ENCODE measurements around the gene CCND2.

- PRO-cap = no peak
- RRBS = no CpG with 5 or more reads among the region's 5 CpGs
Observed at GRCh38 chr12:4015394-4015932, 142.3 kb upstream of the PARP11 start.

GRCh38 chr12:4116031-4116734 lies 157.4 kb upstream of the CCND2 start:
- PRO-cap = no peak
- RRBS = no CpG with 5 or more reads among the region's 14 CpGs

DNA sequence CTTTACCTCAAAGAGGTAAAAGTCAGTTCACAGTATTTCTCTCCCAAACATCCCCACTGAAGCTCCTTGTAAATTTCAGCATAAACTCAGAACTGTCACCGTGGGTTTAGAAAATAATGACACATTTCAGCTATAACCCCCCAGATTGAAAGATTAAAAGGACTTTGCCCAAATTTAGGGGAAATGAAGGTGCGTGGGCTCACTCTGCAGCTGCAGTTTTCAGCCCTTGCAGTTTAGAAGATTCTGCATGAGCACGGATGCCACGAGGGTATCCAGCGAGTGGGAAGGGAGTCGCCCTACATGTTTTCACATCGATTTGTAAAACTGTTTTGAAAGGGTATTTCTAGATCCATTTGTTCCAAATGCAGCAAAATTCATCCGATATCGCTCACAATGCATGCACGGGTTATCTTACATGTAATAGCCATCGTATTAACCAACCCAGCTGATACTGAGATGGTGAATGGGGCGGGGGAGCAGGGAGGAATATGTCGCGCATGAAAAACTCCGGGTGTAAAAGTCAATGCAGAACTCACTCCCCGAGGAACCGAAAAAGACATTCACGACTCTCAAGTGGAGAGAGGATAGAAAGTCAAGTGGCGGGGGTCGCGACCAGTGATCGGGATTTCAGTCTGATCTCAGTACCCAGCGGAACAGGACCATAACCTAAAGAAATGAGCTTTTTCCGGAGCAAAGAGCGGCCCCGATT lies 5.0 kb upstream of the CCND2 start:
- PRO-cap = no peak
- RRBS = no CpG with 5 or more reads among the region's 26 CpGs

DNA sequence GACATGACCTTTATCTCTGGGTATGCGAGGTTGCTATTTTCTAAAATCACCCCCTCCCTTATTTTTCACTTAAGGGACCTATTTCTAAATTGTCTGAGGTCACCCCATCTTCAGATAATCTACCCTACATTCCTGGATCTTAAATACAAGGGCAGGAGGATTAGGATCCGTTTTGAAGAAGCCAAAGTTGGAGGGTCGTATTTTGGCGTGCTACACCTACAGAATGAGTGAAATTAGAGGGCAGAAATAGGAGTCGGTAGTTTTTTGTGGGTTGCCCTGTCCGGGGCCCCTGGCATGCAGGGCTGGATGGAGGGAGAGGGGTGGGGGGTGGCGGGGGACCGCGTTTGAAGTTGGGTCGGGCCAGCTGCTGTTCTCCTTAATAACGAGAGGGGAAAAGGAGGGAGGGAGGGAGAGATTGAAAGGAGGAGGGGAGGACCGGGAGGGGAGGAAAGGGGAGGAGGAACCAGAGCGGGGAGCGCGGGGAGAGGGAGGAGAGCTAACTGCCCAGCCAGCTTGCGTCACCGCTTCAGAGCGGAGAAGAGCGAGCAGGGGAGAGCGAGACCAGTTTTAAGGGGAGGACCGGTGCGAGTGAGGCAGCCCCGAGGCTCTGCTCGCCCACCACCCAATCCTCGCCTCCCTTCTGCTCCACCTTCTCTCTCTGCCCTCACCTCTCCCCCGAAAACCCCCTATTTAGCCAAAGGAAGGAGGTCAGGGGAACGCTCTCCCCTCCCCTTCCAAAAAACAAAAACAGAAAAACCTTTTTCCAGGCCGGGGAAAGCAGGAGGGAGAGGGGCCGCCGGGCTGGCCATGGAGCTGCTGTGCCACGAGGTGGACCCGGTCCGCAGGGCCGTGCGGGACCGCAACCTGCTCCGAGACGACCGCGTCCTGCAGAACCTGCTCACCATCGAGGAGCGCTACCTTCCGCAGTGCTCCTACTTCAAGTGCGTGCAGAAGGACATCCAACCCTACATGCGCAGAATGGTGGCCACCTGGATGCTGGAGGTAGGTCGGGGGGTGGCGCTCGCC lies at the start of gene CCND2:
Gene CCND2, plus strand, starts transcription at position 529 of the 1,026 bp plus-strand sequence.
- PRO-cap = bidirectional peak, plus-strand start at position 564 of the sequence, minus-strand start at position 381 of the sequence
- RRBS = 0% methylated on average over 2 of the region's 48 CpGs

- PRO-cap = no peak
- RRBS = no CpG with 5 or more reads among the region's 18 CpGs
Observed at GRCh38 chr12:4292371-4293255, 19.1 kb downstream of the CCND2 start.

GRCh38 chr12:4604516-4605482 lies 42.8 kb downstream of the DYRK4 start:
- PRO-cap = unidirectional peak, plus-strand start at chr12:4604836; bidirectional peak, plus-strand start at chr12:4604951, minus-strand start at chr12:4604987; bidirectional peak, plus-strand start at chr12:4605156, minus-strand start at chr12:4605131
- RRBS = no CpG with 5 or more reads among the region's 30 CpGs

DNA sequence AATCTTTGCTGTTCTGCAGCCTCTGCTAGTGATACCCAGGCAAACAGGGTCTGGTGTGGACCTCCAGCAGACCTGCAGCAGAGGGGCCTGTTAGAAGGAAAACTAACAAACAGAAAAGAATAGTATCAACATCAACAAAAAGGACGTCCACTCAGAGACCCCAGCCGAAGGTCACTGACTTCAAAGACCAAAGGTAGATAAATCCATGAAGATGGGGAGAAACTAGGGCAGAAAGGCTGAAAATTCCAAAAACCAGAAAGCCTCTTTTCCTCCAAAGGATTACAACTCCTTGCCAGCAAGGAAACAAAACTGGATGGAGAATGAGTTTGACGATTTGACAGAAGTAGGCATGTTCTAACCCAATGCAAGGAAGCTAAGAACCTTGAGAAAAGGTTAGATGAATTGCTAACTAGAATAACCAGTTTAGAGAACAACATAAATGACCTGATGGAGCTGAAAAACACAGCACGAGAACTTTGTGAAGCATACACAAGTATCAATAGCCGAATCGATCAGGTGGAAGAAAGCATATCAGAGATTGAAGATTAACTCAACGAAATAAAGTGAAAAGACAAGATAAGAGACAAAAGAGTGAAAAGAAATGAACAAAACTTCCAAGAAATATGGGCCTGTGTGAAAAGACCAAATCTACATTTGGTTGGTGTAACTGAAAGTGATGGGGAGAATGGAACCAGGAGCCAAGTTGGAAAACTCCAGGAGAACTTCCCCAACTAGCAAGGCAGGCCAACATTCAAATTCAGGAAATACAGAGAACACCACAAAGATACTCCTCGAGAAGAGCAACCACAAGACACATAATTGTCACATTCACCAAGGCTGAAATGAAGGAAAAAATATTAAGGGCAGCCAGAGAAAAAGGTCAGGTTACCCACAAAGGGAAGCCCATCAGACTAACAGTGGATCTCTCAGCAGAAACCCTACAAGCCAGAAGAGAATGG lies 24.4 kb downstream of the NDUFA9 start:
- PRO-cap = no peak
- RRBS = no CpG with 5 or more reads among the region's 8 CpGs

DNA sequence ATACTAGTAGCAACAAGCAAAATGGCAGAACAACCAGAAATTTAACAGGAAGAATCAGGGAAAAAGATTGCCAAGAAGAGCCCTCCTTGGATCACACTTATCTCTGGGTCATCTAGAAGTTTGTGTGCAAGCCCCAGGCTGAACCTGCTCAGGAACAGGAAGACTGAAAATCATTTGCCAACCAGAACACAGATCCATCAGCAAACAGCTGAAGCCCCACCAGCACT lies 15.7 kb downstream of the GALNT8 start:
- PRO-cap = no peak

- PRO-cap = no peak
- RRBS = no CpG with 5 or more reads among the region's 1 CpG
Observed at GRCh38 chr12:5080416-5080814, 36.7 kb downstream of the KCNA5 start.

DNA sequence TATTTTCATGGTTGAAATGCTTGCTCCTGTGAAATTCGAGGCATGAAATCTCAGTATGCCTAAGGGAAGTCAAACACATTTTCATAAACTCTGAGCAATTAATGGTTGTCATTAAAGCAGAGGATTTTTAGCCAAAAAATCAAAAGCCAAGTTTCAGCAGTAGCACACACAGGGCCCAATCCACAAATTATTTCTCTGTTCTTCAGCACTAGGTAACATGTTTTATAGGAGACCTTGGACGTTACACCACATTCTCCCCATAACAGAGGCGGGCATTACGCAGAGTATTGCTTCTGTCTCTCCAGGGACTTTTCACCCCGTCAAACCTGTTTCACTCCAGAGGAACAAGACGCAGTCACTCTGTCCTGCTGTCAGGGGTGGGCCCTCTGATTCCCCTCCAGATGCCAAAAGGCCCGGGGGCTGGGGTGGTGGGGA lies 71.7 kb downstream of the NTF3 start:
- PRO-cap = no peak
- RRBS = no CpG with 5 or more reads among the region's 7 CpGs

DNA sequence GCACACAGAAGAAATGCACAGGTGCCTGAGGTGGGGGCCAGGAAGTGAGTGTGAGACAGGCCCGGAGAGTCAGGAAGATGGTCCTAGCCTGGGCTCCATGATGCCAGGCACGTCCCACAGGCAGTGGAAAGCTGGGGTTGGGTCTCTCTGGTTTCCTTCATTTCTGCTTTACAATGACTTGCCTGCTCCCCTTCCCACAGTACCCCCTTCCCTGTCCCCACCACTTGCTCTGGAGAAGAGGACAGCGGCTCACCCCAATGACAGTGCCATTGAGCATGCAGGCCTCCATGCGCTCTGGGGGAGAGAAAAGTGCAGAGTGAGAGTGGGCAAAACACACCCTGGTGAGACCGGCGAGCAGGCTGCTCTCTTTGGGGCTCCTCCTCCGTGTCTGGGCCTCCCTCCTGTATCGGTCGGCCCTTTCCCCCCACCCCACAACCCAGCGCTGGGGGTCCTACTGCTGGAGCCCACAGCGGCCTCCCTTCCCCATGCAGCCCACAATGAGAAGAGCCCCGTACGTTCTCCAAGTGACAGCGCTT lies 22.9 kb upstream of the ANO2 start:
- PRO-cap = no peak
- RRBS = no CpG with 5 or more reads among the region's 14 CpGs

GRCh38 chr12:6056254-6056906 lies 68.1 kb downstream of the VWF start:
- PRO-cap = no peak
- RRBS = no CpG with 5 or more reads among the region's 33 CpGs

DNA sequence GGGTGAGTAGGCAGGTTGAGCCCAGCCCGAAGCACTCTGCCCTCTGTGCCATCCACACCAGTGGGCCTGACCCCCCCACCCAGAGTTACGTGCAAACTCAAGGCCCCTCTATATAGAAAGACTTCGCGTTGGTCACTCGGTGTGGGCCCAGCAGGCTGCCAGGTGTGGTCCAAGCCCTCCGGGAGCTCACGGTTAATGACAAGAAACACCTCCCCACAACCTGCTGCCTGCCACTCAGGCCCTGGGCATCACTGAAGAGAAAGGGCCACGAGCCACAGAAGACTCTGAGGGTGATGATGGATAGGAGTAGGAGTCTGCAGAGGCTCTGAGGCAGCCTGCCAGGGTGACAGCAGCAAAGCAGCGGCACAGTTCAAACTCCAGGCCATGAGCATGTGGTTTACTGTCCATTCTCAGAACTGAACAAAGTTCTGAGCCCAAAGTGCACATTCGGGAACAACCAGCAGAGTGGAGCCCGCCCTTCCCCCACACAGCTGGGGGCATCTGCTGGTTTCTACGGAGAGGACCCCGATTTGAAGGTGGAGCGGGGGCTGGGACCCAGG lies 66.0 kb downstream of the VWF start:
- PRO-cap = no peak
- RRBS = no CpG with 5 or more reads among the region's 14 CpGs

- PRO-cap = no peak
- RRBS = no CpG with 5 or more reads among the region's 5 CpGs
Observed at GRCh38 chr12:6070328-6070991, 54.0 kb downstream of the VWF start.

GRCh38 chr12:6090338-6091302 lies 33.9 kb downstream of the VWF start:
- PRO-cap = no peak
- RRBS = no CpG with 5 or more reads among the region's 18 CpGs

GRCh38 chr12:6135040-6135304 lies 10.5 kb upstream of the VWF start:
- PRO-cap = no peak
- RRBS = no CpG with 5 or more reads among the region's 1 CpG

GRCh38 chr12:6140892-6141455 lies 16.5 kb upstream of the VWF start:
- PRO-cap = no peak
- RRBS = no CpG with 5 or more reads among the region's 6 CpGs

DNA sequence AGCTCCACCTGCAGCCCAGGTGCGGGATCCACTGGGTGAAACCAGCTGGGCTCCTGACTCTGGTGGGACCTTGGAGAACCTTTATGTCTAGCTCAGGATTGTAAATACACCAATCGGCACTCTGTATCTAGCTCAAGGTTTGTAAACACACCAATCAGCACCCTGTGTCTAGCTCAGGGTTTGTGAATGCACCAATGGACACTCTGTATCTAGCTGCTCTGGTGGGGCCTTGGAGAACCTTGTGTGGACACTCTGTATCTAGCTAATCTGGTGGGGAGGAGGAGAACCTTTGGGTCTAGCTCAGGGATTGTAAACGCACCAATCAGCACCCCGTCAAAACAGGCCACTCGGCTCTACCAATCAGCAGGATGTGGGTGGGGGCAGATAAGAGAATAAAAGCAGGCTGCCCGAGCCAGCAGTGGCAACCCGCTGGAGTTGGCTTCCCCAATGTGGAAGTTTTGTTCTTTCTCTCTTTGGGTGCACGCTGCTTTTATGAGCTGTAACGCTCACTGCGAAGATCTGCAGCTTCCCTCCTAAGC lies 35.5 kb upstream of the VWF start:
- PRO-cap = no peak
- RRBS = no CpG with 5 or more reads among the region's 10 CpGs

GRCh38 chr12:6161401-6161917 lies 37.0 kb upstream of the VWF start:
- PRO-cap = no peak
- RRBS = no CpG with 5 or more reads among the region's 11 CpGs

DNA sequence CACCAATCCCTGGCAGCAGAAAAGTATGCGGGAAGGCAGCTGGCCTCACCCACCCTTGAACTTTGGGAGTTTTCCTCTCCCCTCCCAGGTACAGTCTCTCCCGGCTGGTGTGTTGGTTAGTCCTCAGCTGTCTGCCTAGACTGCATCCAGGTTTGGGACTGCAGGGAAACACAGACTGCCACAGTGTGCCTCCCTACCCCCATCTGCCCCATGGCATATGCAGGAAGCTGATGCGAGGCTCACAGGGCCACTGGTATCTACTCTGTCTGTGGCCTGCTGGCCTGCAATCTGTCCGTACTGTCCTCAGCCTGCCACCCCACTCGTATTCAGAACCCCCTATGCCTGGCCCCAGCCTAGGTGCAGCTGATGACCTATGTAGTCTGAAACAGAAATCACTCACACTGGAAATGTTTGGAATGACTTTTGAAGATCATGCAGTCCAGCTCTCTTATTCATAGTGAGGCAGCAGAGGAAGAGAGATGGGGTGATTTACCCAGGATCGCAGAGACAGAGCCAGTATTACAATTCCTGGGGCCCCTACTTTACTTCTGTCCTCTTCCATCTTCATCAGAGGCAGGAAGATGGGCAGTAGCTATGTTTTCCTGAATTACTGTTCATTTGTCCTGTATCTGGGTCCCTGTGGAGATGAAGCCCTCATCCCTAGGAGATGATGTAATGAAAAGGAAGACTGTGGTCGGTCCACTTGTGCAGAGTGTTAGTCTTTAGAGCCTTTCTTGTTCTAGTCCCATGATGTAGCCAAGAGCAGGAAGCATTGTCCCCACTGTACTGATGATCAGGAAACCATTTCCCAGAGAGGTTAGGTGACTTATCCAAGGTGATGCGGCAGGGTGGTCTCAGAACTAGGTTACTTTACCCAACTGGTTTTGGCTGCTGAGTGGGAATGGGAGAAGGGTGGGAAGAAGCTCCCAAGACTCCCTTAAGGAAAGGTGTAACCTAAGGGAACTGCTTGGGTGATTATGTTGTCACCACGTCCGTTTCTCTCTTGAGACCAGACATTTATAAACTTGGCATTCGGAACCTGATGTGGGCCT lies 2.5 kb downstream of the CD9 start:
- PRO-cap = no peak
- RRBS = no CpG with 5 or more reads among the region's 11 CpGs